Calu3 (cell line): ENCODE measurements around a stretch of chr2.

GRCh38 chr2:239814067-239815274 is 210.7 kb downstream of the NDUFA10 start:
- PRO-cap: no peak

DNA sequence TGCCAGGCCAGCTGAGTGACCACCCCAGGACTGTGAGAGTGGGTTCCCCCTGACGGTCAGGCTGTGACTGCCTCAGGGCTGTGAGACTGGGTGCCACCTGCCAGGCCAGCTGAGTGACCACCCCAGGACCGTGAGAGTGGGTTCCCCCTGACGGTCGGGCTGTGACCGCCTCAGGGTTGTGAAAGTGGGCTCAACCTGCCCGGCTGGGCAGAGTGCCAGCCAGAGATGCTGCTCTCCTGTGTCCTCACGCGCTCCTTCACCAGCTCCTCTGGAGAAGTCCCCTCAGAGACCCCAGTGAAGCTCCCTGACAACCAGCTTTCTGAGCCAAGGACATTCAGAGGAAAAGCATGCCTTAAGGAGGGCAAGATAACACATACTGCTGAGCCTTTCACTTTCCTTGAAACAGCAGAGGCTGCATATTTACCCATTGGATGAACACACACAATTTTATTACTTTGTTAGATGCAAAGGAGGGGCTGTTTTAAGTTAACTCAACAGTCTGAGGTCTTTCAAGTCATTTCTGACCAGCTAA is 70.9 kb downstream of the NDUFA10 start:
- PRO-cap: no peak

DNA sequence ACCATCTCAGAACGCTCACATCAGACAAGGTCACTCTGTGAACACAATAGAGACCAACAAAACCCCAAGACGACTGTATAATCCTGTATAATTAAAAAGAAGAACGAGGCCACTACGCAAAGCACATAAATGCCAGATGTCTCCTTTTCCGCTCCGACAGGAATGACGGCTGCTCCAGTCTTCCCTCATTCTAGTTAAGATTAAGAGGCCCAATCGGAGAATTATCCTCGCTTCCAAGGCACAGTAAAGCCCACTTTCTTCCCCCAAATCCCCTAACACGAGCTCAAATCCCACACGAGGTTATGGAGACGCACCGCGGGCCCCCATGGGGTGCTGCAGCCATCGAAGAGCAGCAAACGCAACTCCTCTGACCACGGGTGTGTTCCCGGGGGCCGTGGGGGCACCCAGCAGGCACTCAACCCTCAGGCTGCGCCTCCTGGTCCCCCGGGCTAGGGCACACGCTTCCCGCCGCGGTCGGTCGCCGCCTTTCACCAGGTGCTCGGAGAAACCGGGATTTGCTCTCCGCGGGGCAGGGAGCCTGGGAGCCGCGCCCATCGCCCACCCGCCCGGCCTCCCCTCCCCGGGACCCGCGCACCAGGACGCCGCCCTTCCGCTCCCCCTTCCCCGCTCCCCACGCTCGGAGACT is 425 bp downstream of the COPS9 start:
- PRO-cap: no peak

GRCh38 chr2:240259530-240260301 is 119.3 kb upstream of the OTOS start:
- PRO-cap: no peak

DNA sequence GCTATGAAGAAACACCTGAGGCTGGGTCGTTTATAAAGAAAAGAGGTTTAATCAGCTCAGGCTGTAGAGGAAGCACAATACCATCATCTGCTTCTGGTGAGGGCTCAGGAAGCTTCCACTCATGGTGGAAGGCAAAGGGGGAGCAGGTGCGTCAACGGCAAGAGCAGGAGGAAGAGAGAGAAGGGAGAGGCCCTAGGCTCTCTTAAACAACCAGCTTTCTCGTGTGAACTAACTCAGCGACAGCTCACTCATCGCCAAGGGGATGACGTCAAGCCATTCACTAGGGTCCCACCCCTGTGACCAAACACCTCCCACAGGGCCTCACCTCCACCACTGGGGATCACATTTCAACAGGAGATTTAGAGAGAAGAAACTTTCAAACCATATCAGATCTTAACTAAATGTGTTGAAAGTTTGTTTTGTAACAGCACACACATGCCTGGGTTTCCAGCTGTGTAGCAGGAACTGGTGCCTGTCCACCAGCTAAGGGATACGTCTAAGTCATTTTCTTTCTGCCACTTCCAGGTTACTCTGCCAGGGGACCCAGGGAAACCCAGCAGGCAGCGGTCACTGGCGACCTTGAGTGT is 8.6 kb upstream of the GPC1 start:
- PRO-cap: unidirectional peak, minus-strand start at position 176 of the sequence; unidirectional peak, minus-strand start at position 221 of the sequence

DNA sequence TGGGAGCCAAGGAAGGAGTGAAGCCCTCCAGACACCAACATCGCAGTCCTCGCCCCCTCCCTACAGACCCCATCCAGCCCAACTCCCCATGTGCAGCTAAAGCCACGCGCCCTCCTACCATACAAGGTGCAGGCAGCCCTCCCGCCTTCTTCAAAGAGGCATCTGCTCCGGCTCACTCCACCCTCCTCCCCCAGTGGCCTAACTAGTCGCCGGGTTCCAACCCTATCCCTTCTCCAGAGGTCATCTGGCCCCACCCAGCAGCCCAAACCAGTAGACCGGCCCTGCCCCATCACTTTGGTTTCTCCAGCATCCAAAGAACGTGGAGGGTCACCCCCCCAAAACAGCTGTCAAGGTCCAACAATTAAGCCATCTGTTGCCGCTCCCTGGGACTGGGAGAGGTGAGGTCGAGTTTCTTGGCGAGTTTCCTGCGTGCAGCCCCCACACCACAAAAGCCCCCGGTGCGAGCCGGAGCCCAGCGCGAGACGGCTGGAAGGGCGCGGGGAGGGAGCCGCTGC is 817 bp upstream of the GPC1 start:
- PRO-cap: unidirectional peak, minus-strand start at position 195 of the sequence

GRCh38 chr2:240544297-240544657 is 13.5 kb downstream of the ANKMY1 start:
- PRO-cap: no peak

DNA sequence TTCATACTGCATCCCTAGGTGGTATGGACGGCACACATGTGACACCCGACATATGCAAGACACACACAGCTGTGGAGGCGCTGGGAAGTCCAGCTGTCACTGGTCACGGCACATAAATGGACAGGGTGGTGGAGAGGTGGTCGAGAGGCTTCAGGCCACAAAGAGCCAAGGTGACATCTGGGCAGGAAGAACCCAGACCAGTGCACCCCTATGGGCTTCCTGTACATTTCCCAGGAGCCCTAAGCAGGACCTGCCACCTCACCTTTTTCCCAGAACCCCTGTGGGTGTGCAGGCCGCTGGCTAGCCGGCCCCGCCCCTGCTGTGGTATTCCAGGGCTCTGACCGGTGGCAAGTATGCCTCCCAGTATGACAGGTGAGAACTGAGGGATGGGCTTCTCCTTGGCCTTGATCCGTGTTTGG is 1.5 kb downstream of the RNPEPL1 start:
- PRO-cap: unidirectional peak, minus-strand start at position 280 of the sequence

DNA sequence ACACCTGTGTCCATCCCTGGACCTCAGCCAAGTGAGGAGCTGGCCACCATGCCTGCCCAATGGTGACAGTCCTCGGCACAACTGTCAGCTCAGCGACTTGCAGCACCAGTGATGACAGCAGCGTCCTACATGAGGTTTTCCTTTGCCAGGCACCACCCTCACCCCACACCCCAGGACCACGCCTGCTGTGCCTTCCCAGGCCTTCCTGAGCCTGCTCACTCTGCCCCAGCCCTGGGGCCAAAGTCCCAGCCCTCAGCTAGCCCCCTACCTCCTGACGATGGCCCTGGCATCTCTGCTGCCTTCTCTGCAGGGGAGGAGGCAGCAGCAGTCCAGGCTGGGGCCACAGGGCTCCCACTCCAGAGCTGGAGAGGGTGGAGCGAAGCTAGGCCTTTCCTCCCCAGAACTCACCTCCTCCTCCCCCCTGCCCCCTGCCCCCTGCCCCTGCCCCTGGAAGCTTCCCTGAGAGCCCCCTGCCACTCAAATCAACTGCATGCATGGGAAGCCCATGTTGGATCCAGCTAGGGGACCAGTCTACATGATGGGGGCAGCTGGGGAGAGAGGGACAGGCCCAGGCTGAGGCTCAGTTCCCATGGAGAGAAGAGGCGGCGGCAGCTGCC is 3.9 kb downstream of the MAB21L4 start:
- PRO-cap: no peak

DNA sequence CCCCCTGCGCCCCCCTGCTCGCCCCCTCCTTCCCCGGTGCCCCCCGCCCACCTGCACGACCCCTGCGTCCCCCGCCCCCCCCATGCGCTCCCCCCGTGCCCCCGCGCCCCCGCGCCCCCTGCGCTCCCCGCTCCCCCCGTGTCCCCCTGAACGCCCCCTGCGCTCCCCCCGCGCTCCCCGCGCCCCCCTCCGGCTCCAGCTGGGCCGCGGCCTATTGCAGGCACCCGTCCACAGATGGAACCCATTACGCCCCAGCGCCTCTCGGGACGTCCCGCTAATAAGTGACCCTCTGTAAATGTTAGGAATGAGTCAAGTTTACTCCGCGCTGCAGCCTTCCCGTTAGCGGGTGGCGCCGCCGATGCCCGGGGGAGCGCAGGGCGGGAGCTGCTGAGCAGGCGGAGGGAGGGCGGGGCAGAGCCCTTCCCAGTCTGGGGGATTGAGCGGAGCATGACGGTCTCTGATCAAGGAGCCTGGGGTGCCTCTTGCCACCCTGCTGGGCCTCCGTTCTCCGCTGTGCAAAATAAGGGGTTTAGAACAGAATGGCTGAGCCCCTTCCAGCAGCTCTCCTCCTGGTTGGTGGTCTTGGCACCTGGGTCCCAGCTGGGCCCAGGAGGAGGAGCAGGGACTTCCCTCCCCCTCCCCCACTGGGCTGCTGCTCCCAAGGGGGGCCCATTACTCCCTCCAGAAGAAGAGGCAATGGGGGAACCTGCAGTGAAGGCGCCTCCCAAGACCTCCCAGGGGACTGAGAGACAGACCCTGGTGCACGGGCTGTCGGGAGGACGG is 10.4 kb downstream of the CROCC2 start:
- PRO-cap: no peak

GRCh38 chr2:240991329-240992285 is 6.8 kb upstream of the SNED1 start:
- PRO-cap: bidirectional peak, plus-strand start at chr2:240992127, minus-strand start at chr2:240991898

DNA sequence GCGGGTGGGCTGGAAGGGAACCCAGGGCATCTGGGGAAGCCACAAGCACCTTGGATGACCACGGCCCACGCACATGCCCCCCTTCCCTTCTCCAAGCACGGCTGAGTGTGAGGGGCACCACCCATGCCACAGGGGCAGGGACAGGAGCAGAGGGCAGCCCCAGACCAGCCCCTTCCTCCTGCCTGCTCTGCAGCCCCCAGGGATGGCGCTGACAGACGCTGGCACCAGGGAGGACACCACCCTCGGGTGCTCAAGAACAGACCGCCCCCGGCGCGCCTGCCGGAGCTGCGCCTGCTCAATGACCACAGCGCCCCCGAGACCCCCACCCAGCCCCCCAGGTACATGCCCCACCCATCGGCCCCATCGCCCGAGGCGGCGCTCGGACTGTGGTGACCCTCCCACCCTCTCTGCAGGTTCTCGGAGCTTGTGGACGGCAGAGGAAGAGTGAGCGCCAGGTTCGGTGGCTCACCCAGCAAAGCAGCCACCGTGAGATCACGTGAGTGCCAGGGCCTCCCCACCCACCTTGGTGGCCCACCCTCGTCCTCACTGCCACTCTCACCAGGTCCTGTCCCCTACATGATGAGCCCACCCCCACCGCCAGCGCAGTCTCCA is 30.6 kb downstream of the MTERF4 start:
- PRO-cap: no peak

DNA sequence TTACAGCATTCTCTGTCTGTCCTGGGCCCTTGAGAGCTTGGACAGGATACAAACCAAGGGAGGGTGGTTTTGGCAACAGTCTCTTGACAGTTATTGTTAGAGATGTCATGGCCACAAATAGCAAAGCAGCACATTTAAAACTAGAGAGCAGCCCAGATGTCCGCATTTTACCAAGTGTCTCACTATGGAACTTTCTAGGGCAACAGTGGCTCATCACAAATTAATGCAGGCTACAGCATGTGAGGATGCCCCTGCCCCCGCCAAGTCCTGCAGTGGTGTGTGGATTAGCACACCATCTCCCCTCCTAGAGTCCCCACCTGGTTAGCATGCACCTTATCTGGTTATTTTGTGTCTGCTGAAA is 11.7 kb downstream of the PPP1R7 start:
- PRO-cap: no peak

GRCh38 chr2:241256088-241256531 is 59.4 kb downstream of the HDLBP start:
- PRO-cap: no peak

GRCh38 chr2:241350541-241351226 is 5.4 kb upstream of the FARP2 start:
- PRO-cap: no peak

DNA sequence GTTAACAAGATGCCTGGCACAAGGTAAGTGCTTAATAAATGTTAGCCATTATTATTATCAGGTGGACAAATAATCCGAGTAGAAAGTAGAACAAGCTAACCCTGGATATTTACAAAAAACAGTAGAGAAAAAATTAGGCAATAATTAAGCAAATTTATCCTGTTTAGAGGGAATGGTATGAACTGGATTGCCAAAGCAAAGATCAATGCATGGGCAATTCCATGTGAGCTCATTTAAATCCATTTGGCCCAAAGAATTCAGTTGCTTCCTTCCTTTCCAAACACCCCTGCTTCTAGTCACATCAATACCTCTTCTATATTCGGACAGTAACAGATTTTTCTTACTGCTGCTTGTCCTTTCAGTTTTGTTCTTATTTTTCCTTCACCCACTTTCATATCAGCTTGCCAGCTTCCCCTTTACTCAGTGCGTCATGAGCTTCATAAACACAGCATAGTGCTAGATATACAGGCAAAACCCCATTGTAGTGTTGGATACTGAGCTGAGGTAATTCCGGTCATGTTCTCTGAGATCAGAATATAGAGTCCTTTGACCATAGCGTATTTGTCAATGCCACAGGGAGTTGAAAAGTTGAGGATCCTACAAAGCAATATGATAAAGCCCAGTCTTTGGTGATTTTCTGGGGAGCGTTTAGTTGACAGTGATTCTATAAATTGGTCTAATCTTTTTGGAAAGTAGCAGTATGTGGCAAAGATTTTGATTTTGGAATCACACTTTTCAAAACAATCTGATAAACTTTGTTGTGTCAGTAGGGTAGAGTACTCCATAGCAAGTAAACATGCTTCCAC is 2.3 kb downstream of the FARP2 start:
- PRO-cap: no peak

GRCh38 chr2:241488796-241489037 is 19.7 kb downstream of the STK25 start:
- PRO-cap: unidirectional peak, minus-strand start at chr2:241488879

GRCh38 chr2:241507404-241507987 is 888 bp downstream of the STK25 start:
- PRO-cap: bidirectional peak, plus-strand start at chr2:241508015, minus-strand start at chr2:241507713

DNA sequence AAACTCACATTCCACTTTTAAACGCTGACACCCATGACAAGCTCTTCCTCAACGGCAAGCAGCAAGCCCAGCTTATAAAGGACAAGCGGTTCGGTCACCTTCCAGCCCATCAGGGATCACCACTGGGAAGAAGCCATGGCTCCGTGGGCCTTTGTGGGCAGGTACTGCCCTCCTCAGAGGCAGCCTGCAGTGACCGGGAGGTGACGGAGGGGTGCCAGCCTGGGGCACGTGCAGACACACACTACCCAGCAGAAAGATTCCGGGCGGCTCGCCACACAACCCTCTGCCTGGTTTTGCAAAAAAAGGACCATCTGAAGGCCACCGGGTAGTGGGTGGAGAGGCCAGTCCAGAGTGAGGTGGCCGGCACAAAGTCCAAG is 5.9 kb upstream of the BOK start:
- PRO-cap: no peak

- PRO-cap: bidirectional peak, plus-strand start at chr2:241559654, minus-strand start at chr2:241559380
Observed at GRCh38 chr2:241559277-241559785, 786 bp downstream of the BOK start.